Pulmonary lymph node (tissue), 1 donor: ENCODE results near the gene CABP7.

DNA sequence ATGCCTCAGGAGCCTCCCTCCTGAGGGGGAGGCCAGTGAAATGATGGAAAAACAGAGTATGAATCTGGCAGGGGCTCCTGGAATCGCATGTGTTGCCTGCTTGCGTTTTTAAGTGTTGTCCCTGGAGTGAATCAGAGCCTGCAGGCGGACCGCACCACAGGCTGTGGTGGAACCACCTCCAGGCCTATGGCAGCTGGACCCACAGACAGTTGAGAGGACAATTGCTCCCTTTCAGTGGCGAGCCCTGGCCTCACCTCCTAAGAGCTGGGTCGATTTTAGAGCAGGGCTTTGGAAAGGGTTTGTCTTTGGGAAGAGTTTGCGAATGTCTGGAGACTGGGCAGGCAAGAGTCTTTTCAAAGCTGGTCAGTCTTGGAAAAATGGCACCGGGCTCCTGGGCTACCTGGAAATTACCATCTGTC is 963 bp upstream of the C22orf31 start:
- PRO-cap, result no peak

GRCh38 chr22:29090046-29090555 is 17.3 kb downstream of the KREMEN1 start:
- PRO-cap, result no peak

DNA sequence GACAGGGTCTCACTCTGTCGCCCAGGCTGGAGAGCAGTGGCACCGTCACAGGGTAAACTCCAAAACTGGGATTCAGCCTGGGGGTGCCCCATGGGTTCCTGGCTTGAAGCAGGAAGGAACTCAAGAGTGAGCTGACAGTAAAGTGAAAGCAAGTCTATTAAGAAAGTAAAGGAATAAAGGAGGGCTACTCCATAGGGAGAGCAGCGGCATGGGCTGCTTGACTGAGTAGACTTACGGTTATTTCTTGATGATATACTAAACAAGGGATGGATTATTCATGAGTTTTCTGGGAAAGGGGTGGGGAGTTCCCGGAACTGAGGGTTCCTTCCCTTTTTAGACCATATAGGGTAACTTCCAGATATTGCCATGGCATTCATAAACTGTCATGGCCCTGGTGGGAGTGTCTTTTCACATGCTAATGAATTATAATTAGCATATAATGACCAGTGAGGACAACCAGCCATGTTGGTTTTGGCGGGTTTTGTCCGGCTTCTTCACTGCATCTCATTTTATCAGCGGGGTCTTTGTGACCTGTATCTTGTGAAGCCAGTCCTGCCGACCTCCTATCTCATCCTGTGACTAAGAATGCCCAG is 52.9 kb upstream of the EMID1 start:
- PRO-cap, result unidirectional peak, minus-strand start at position 61 of the sequence; unidirectional peak, minus-strand start at position 233 of the sequence

DNA sequence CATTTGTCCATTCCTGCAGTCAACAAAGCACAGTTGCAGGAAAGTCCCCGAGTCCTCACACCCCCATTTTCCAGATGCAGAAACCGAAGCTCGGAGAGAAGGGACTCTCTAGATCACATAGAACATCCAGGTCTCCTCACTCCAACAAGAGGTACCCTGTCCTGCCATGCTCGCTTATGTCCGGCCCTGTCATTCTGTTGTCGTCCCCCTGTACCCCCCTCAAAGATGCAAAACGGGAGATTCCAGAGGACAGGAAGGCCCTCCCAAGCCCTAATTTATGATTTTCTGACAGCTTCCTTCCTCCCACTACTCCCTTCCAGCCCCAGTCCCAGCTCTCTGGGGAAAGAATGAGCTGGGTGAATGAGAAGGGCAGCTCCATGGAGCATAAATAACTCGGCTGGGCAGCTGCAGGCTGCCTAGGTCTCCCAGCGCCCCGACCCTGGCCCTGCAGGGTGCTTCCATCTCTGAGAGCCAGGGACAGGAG is 4.0 kb upstream of the EMID1 start:
- PRO-cap, result no peak

DNA sequence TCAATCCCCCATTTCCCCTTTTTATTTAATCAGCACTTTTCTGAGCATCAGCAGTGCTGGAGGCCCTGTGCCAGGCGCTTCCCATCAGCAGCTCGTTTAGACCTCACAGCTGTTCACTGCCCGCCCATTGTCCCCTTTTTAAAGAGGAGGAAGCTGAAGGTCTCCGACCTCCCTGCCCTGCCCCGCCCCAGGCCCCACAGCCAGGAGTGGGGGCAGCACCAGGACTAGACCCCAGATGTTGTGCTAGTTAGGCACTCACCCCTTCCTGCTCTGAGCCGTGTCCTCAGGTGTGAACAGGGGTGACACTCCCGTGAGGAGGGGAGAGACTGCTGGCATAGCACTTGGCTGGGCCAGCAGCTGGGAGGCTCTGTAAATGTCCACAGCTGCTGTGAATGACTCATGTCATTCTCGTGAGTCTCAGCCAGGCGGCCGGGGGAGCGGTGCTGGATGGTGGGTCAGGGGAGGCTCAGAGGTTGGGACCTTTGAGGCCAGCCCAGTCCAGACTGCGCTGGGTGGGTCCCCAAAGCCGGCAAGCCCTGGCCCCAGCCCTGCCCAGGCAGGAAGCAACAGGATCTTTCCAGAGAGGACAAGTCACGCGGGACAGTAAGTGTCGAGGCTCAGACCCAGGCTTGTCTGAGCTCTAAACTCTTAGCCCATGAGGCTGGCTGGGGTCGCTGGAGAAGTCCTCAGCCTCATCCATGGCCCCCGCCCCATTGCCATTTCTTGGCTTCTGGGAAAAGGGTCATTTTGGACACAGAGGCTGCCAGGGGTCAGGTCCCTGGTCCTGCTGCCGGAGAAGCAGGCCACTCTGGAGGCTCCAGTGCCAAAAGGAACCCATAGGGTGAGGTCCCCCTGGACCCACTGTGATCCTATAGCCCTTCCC is 20.0 kb downstream of the EMID1 start:
- PRO-cap, result no peak

DNA sequence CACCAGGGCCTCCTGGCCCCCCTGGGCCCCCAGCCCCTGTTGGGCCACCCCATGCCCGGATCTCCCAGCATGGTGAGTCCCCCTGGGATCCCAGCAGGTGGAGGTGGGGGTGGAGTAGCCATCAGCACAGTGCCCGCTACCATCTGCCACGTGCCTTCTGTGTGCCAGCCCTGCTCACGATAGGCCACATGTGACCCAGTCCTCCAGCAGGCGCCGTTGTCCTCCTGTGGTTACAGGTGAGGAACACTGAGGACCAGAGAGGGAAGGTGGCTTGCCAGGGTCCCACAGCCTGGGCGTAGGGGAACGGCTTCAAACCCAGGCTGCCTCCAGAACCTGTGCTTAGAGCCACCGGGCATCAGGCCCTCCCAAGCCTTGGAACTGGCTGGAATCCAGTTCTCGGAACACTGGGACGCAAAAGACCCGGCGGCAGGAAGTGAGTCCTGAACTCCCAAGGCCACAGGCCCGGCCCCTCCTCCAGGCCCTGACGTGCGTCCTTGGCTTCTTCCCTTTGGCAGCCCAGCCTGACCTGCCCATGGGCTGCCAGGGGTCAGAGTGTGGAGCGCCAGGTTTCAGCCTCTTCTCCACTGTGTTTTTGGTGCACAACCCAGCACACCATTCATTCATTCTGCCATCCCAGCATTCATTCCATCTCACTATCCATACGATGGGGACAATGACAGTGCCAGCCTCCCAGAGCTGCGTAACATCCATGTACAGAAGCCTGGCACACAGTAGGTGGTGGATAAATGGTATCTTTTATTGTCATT is 26.8 kb downstream of the EMID1 start:
- PRO-cap, result no peak

- PRO-cap, result no peak
Measured at GRCh38 chr22:29263405-29264550, 4.0 kb downstream of the RHBDD3 start.

DNA sequence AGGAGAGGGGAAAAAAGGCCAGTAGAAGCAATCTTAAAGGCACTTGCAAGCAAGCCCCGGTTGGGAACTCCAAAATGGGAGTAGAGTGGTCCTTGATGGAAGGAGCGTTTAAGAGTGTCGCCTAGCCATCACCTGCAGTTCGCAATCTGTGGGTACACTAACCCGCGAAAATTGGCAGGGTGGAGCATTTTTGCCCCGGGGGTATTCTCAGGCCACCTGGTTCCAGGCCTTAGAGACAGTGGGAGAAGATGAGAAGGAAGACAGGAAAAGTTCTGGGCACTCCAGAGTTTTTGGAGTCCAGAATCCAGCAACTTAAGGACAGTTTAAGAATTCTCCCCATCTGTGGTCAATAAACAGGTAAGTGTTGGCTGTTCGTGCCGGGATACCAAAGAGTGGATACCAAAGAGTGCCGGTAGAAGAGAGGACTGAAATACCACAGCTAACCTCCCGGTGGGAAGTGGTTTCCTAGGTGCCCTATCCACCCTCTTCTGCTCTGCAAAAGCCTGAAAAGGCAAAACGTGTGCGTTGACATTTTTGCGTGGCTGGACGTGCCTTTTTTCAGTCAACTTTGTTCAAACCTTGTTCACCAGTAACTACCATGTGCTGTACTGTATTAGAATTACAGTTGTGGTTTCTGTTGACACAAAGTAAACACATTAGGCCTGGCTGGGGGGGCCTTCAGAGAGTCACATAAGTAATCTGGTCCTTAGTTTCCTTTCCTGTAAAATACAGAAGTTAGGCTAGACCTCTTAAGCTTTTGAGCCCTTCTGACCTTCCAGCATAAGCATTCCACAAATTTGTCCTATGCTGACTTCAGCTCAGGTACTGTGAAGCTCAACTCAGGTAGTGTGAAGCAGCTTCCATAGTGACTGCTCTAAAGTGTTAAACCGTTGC is 1.5 kb downstream of the EWSR1 start:
- PRO-cap, result no peak

DNA sequence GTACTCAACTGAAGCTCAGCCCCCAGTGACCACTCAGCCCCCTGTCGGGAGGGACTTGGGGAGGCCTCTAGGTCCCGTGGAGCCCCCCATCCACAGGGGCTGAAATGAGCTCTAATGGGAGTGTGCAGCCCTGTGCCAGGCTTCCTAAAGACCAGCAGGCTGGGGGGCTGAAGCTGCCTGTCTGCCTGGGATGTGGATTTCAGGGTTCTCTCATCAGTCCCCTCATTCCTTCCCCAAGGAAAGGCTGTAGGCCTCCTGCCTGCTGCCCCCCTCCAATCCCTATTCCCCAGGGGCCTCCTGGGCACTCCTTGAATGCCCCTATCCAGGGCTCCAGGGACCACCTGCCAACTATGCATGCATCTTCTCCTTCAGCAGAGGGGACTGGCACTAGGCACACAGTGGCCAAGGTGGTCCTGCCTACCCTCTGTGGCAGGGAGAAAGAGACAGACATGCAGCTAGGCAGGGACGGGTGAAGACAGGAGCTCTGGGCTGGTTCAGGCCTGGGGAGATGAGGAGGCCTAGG is 3.0 kb upstream of the RASL10A start:
- PRO-cap, result no peak

- PRO-cap, result no peak
Measured at GRCh38 chr22:29337030-29337653, 21.6 kb upstream of the RASL10A start.

DNA sequence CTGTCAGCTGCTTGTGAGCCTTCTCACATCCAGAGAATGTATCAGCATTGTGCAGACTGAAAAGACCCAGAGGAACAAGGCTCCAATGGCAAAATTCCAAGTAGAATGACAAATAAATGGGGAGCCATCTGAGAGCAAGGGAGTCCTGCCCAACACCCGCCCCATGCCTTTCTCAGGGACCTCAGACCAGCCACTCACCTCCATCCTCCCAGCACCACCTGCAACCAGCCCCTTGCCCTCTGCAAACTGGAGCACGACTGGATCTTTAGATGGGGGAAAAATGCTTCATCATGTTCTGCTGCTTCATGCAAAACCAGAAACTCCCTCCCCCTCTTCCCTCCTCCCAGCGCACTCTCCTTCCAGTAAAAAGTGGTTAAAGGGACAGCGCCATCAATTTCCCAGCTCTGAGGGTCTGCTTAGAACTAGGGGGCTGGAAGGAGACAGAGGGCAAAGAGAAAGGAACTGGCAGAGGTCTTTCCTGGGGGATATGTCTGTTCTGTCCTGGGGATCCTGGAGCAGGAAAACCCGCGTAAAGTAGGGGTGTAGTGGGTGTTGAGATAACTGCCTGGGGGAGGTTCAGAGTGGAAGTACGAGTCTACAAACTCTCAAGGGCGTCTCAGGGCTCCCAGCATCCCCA is 2.1 kb upstream of the NEFH start:
- PRO-cap, result no peak

GRCh38 chr22:29719778-29720298 is at the start of gene CABP7:
Gene CABP7, plus strand, starts transcription at chr22:29720003.
- PRO-cap, result no peak

GRCh38 chr22:29733338-29733855 is 13.6 kb downstream of the CABP7 start:
- PRO-cap, result no peak

DNA sequence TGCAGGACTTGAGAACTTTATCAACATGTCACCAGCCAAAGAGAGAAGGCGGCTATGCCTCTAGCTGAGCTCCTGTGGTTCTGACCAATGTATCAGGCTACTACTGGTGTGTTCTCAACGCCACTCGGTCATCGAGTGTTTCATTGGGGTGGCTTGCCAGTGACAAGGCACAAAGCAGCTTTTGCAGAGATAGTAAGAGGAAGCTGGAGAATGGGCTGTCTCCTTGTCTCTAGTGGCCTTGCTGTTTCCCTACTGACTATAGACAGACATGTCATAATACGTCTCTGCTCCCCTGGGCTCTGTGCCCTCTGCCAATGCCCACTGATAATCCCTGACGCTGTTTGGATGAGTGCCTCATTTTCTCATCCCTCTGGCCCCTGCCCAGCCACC is 17.7 kb upstream of the ASCC2 start:
- PRO-cap, result no peak

GRCh38 chr22:29872987-29873504 is 9.9 kb upstream of the MTMR3 start:
- PRO-cap, result no peak

GRCh38 chr22:29883346-29884036 is 517 bp downstream of the MTMR3 start:
- PRO-cap, result unidirectional peak, minus-strand start at chr22:29883765

GRCh38 chr22:29885347-29886024 is 2.5 kb downstream of the MTMR3 start:
- PRO-cap, result no peak

DNA sequence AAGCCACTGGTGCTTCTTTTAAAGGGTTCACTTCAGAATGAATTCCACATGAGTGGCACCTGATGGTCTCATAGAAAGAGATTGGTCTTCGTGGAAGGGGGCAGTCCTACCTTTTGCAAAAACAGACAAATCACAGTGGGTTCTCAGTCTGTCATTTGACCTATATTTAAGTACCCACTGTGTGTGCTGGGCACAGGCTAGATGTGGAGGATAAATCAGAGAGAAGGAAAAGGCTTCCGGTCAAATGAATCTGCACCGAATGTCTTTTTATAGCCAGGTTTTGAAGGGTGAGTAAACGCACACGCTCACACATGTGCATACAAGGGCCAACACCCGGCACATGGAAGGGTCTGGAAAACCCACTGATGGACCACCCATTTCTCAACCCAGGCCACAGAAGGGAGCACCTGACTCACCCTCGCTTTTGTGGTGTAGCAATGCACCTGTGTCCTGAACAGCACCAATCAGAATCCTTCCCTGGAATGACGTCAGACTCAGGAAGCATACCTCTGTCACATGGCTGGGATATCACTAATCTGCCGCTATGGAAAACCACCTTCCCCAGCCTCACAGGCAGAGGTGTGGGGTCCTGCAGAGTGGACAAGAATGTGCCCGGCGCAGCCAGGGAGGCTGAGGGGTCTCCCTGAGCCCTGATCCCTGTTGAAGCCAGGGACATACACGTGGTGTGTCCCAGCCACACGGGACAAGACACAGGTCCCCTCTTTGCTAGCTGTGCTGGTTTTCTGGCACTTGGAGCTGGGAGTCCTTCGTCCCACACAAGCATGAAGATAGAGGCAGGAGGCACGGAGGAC is 8.9 kb upstream of the OSM start:
- PRO-cap, result no peak

- PRO-cap, result no peak
Measured at GRCh38 chr22:30304432-30305182, 15.3 kb upstream of the CASTOR1 start.

DNA sequence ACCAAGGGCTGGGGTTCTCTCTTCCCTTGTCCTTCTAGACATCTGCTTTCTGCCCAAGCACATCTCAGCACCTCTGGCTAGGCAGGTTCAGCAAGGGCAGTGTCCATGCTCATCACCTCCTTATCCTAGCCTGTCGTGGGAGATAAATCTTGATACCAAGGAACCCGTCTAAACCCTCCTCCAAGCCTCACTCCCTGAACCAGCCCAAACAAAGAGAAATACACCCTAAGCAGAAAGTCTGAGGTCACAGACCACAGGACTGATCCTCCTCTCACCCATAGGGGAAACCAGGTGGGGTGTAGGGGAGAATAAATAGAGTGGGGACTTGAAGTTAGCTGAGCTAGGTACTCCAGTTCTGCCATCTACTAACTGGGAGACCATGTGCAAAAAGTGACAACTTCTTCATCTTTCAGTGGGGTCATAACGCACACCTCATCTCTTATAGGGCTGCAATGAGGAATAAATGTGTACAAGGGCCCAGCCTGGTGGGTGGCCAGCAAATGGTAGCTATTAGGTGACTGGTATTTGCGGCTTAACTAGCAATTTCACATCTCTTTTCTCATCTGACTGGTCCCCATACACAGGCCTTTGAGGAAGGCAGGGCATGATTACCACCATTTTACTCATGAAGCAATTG is 16.8 kb downstream of the TBC1D10A start:
- PRO-cap, result no peak